Right ventricle myocardium (tissue), 1 donor: ENCODE data around the gene STXBP5.

GRCh38 chr6:143947726-143948659, 60.1 kb downstream of the PLAGL1 start:
- PRO-cap, 2 experiments: no peak in any of the 2 experiments

- PRO-cap, 2 experiments: no peak in any of the 2 experiments
Observed at GRCh38 chr6:144159198-144159732, 8.9 kb downstream of the STX11 start.

GRCh38 chr6:144171099-144171382, 20.7 kb downstream of the STX11 start:
- PRO-cap, 2 experiments: no peak in any of the 2 experiments

DNA sequence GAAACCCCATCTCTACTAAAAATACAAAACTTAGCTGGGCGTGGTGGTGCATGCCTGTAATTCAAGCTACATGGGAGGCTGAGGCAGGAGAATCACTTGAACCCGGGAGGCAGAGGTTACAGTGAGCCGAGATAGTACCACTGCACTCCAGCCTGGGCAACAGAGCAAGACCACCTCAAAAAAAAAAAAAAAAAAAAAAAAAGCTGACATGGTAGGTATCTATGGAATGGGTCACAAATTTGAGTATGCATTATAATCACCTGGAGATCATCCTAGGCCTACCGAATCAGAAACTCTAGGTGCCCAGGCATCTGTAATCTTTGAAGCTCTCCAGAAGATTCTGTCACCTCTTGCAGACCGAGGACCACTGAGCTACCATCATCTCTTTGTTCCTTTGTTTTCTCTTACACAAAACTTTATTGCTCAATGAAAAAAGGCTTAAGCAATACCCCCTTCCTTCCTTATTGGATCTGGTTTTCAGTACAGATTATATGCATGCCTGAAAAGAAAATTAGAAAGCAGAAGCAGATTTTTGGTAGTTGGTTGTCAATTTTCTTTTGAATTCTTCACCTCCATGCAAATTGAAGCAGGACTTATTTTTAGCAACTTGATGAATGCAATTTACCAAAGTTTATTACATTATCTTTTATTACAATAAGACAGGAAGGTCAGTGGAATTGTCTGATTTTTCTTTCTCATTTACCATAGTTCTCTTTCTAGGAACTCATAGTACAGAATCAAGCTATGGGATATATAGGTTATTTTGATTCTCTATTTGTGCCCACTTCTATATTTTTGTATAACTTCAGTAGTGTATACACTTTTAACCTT, 31.3 kb downstream of the STX11 start:
- PRO-cap, 2 experiments: no peak in any of the 2 experiments

DNA sequence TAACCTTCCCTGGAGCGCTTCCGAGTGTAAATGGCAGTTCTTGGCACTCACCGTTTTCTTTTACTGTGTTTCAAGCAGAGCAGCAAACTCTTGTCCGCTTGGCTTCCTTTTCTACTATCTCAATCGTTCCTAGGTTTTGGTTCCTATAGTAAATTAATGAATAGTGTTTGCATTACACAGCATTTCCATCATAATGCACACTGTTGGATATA, 2.1 kb downstream of the UTRN start:
- PRO-cap, 2 experiments: no peak in any of the 2 experiments

GRCh38 chr6:144301841-144302040, 16.6 kb downstream of the UTRN start:
- PRO-cap, 2 experiments: no peak in any of the 2 experiments

GRCh38 chr6:144333988-144334909, 49.1 kb downstream of the UTRN start:
- PRO-cap, 2 experiments: peak in 2 of 2 experiments; most common plus-strand start chr6:144334564 (in 2)

DNA sequence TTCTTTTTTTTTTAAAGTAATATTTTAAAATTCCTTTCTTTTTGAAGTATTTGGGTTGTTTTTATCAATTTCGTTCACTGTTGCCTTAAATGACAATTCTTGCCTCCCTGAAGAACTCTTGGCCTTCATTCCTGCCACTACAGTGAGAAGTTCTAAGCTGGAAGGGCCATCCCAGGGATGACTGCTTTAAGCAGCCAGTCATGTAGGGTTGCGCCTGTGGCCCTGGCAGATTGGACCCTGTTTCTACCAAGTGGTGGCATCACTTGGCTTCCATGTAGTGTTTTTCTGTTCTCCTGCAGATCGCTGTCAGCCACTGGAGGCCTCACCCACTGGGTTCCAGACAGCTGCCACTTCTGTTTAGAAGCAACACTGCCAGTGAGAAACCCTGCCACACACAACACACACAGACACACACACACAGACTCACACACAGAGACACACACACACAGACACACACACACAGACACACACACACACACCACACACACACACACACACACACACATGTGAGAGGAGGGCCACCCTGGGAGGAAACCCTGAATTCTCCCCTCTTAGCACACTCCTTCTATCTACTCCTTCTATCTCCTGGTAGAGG, 51.7 kb downstream of the UTRN start:
- PRO-cap, 2 experiments: no peak in any of the 2 experiments

- PRO-cap, 2 experiments: no peak in any of the 2 experiments
Observed at GRCh38 chr6:144349908-144350202, 64.7 kb downstream of the UTRN start.

DNA sequence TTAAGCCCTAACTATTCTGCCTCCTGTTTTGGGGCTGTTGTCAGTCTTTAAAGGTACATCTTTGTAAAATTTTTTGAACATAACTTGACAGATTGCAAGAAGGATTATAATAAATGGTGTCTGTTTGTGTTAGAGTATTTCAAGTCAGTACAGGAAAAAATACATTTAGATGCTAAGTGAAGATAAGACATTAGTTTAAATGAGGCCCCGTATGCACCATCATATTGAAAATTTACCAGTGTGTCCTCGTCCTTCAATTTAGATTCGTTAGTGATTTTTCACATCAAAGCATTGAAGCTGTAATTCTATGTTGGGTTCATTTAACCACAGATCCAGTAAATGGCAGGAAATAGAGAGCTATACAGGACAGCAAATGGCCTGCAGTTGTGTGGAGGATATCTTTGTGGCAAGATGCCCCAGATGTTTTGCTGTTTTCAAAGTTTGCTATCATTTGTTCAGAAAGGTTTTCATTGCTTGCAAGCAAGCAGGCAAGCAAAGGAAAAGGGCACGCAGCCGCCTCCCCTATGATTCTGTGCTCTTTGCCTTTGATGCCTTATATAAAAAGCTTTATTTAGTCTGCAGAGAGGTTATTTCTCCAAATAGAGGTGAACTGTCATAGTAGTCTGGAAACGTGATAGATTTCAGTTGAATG, 66.1 kb downstream of the UTRN start:
- PRO-cap, 2 experiments: no peak in any of the 2 experiments

DNA sequence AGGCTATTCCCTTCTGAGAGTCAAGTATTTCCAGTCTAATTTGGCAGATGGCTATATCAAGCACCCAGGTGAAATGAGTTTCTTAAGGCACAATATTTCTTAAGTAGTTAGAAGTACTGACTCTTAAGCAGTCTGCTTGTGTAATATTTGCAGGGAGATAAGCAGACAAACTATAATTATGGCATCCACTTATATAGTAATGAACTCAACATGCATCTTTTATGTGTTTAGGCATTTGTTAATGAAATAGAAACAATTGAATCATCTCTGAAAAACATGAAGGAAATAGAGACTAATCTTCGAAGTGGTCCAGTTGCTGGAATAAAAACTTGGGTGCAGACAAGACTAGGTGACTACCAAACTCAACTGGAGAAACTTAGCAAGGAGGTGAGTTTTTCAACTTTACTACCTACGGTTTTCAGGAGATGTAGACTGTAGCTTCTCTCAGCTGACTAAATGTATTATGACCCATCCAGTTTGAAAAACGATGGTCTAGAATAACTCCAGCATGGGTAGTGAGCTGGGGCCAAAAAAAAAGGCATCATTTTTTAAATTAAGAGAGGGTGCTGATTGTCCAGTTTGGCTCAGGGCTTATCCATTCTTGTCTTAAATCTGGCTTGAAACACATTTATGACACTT, 189.4 kb downstream of the UTRN start:
- PRO-cap, 2 experiments: no peak in any of the 2 experiments

GRCh38 chr6:144734684-144735519, 449.8 kb downstream of the UTRN start:
- PRO-cap, 2 experiments: no peak in any of the 2 experiments

GRCh38 chr6:146770231-146770544, 171.4 kb downstream of the ADGB start:
- PRO-cap, 2 experiments: no peak in any of the 2 experiments

- PRO-cap, 2 experiments: no peak in any of the 2 experiments
Observed at GRCh38 chr6:146883703-146884157, 285.0 kb downstream of the ADGB start.

DNA sequence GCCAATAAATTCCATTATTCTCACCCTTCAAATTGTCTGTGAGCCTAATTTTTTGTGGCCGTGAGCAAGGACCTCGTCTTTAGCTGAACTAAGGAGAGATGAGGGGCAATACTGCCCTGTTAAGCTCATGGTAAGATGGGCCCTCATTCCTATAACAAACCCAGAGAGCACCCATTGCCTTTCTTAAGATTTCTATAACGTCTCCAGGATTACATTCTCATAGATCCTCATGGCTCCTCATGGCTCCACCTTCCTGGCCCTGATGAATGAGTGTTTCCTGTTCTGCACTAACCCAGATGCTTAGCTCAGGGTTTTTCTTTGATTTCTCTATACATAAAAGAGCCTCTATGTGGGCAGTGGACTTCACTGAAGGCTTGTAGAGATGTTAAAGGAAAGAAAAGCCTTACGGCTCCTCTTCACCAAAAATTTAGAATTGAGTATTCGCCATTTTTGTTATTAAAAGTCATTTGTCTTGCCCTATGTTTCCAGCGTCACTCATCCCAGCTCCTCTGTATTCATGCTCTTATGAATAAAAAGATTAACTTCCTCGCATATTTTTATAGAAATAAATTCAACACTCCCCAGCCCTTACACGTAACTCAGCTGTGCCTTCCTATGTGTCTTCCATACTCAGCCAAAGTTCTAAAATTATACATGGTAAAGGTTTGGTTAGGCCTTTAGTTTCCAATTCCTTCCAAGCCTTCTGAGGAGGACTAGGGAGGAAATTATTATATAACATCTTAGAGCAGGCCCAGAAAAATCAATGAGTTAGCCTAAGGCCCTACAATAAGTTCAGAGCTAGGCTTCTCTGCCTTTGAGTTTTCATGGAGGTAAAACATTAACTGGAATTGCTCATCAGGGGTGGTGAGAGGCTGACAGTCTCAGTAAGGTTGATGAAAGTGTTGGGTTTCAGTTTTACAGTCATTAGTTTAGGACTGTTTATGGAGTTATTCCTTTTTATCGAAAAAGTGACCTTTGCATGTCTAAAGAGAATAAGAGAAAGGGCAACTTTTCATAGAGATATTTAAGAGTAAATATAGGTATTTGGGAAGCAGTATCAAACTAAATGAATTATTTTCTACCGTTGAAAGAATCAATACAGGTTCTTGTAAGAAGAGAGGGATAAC, 285.7 kb downstream of the ADGB start:
- PRO-cap, 2 experiments: no peak in any of the 2 experiments

- PRO-cap, 2 experiments: peak in 2 of 2 experiments; most common minus-strand start chr6:147204308 (in 2)
Observed at GRCh38 chr6:147204058-147204458, at the start of gene STXBP5. Gene STXBP5 (plus strand): TSS chr6:147204417.

DNA sequence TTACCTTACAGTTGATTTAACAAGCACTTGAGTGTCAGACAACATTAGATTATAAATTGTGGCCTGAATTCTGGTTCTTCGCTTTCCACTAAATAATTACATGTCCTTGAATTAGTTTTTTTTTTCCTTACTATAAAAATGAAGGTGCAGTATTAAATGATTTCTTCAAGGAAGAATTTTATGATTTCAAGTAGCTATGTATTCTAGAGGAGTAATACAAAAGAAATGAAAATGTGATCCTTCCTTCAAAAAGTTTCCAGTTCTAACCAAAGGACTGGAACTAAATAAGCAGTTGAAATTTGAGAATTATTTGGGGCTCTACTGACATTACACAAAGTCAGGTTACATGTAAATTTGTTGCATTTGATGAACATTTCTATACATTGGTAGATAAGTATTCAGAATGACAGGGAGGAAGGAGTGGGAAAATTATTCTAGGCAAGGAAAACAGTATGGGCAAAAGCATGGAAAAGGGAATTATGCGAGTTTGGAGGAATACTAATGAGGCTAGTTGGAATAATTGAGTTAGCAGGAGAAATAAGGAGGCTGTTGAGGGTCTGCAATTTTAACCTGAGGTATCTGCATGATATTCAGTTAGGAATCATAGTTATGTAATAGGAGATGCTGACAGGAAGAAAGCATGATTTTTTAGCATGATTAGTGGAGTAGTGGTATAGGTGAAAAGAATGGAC, 5.3 kb downstream of the STXBP5 start:
- PRO-cap, 2 experiments: no peak in any of the 2 experiments

DNA sequence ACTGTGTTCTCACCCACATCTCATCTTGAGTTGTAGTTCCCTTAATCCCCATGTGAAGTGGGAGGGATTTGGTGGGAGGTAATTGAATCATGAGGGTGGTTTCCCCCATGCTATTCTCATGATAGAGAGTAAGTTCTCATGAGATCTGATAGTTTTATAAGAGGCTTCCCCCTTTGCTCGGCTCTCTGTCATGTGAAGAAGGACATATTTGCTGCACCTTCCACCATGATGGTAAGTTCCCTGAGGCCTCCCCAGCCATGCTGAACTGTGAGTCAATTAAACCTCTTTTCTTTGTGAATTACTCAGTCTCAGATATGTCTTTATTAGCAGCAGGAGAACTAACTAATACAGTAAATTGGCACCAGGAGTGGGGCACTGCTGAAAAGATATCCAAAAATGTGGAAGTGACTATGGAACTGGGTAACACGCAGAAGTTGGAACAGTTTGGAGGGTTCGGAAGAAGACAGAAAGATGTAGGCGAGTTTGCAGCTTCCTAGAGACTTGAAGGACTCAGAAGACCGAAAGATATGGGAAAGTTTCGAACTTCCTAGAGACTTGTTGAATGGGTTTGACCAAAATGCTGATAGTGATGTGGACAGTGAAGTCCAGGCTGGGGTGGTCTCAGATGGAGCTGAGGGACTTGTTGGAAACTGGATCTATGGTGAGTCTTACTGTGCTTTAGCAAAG, 99.1 kb downstream of the STXBP5 start:
- PRO-cap, 2 experiments: no peak in any of the 2 experiments

- PRO-cap, 2 experiments: no peak in any of the 2 experiments
Observed at GRCh38 chr6:148345194-148345720, 2.6 kb downstream of the SASH1 start.

DNA sequence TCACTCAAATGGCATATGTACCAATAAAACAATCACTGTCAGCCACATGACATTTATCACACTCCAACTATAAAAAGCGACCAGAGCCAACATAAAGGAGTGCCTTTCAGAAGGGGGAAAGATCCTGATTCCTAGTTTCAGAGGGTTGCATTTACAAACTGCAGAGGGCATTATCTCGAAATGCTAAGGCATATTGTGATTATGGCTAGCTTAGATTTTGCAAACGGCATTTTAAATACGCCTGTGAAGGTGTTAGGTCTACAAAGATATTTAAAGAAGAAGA, 176.4 kb downstream of the SASH1 start:
- PRO-cap, 2 experiments: no peak in any of the 2 experiments